PC-3 (cell line): ENCODE data around the genes TMCO2, SMAP2 and RIMS3.

DNA sequence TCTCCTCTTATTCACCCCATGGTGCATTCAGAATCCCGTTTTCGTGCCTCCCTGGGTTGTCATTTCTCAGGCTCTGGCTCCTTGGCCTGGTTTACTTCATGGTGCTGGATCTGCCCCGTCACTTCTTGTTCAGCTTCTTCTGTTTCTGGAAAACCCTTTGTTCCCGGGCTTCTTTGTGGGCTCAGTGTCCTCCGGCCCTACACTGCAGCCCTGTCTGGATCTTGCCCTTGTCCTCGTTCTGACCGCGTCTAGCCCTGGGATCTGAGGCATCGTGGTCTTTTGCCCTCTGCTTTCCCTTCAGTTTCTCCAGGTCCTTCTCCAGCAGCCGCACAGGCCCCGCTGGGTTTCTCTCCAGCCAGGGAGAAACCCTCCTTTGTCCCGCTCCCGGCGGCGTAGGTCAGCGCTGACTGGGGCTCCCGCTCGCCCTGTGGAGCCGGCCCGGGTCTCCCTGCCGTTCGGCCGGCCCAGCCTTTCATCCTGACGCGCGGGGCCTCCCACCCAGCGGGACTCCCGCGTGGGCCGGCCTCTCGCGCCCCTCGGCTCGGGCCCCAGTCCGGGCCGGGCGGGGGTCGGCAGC lies 78.6 kb downstream of the NDUFS5 start:
- RAMPAGE, long total RNA, result no peak

DNA sequence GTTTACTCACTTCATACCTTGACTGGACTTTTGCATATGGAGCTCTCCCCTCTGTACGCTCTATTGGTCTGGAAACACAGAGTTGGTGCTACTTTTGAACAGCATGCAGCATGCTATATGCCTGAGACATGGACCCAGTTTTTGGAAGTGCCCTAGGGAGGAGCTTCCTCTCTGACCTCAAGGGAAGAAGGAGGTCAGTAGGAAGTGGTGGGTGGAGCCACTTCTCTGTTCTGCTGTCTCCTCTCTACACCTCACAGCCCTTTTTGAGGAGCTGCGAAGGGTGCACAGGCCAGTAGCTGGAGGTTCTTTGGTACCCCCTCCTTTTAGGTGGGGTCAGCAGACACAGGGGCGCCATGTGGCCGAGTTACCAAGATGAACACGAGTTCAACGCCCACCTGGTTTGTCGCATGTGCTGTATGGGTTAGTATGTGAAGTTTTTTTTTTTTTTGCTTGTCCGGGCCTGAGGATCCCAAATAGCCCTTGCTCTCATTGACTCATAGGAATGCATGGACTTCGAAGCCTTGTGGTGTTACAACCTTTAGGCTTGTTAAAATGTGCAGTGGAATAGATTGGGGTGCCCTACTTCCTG lies 10.6 kb downstream of the MACF1 start:
- RAMPAGE, long total RNA, result no peak

GRCh38 chr1:39215599-39216020 lies 11.1 kb downstream of the MACF1 start:
- RAMPAGE, long total RNA, result no peak

GRCh38 chr1:39224082-39224539 lies 19.6 kb downstream of the MACF1 start:
- RAMPAGE, long total RNA, result no peak

GRCh38 chr1:39230290-39231447 lies 26.2 kb downstream of the MACF1 start:
- RAMPAGE, long total RNA, result no peak

- RAMPAGE, long total RNA, result no peak
Observed at GRCh38 chr1:39333473-39334223, 129.2 kb downstream of the MACF1 start.

- RAMPAGE, long total RNA, result no peak
Observed at GRCh38 chr1:39387292-39387811, 104.1 kb upstream of the BMP8A start.

DNA sequence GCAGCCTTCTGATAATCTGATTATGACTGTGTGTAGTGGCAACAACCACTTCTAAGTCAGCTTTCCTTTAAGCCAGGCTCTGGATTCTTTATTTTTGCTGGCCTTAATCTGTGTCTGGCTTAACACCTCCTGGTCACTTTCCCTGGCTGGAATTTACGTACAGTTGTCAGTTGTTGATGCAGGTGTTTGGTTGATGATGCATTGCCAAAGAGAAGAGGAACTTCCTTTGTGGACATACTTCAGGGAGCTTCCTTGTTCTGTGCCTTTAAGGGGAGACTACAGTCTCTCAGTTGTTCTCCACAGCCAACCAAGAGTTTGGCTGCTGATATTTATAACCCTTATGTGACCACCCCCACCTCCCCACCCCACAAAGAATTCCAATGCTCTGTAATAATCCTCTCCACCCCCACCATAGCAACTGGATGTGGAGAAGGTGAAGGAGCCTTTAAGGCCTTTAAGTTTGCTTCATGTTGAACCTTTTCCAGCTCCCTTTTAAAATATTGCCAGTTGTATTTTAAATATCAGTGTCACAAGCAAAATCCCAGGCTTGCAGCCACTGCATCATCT lies 96.0 kb upstream of the BMP8A start:
- RAMPAGE, long total RNA, result no peak

DNA sequence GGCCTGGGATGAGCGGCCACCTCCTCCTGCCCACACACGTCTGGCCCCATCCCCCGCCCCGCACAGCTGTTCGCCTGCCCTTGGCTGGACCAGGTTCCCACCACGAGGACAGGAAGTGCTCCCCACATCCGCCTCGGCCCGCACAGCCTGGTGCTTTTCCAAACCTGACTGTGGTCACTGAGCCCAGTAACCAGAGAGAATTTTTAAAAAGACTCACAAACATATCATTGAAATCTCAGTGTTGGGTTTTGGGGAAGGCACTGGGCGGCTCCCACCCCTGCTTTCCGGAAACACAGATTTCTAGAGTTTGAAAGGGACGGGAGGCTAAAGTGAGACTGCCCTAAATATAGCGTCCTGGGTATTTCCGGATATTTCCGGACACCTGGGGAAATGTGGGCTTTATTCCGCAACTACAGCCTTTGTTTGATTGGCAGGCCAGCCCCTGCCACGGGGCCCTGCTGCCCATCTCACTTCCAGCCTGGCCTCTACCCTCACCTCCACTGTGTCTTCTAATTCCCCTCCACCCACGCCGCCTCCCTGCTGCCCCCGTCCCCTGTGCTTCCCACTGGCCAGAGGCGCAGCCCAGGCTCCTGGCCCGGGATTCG lies 18.2 kb downstream of the BMP8A start:
- RAMPAGE, long total RNA, result no peak

DNA sequence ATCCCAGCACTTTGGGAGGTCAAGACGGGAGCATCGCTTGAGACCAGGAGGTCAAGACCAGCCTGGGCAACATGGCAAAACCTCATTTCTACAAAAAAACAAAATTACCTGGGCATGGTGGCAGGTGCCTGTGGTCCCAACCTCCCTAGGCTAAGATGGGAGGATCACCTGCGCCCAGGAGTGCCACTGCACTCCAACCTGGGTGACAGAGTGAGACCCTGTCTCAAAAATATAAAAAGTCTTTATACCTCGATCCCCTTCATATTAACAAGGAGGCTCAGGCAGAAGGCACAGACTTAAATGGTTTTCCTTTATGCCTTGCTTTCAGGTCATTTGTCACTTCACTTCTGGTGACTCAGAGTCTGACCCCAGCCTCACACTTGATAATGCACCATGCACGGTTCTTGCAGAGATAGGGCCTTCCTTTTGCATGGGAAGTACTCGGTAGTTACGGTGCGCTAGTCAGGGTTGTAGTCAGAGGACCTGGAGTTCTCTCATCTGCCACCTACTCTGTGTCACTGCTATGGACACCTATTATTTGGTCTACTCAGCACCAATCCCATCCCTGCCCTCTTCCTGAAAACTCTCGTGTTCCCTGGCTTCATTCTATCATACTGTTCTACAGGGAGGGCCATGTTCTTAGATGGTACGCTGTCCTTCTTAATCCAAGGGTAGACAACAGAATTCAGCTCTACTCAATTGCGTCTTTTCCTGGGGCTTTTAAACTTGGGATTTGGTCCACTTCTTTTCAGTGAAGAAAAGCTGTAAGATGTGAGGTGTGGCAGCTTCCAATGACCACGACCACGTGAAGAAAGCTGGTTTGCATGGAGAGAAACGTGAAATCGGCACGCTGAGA lies 43.7 kb upstream of the BMP8B start:
- RAMPAGE, long total RNA, result no peak

DNA sequence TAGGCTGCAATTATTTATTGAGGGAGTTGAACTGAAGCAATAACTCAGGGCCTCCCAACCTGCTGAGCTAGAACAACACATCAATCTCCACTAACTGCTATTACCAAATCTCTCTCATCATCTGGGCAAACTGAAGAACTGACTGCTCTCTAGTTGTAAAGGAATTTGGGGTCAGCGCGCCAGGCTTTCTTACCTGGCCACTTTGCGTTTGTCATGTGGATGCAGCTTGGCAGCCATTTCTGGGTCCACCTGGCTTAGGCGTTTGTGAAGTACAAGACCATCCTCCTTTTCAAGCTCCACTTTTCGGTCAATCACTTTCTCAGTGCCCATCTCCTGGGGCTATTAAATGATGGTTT lies 30.8 kb downstream of the TRIT1 start:
- RAMPAGE, long total RNA, result no peak

- RAMPAGE, long total RNA, result no peak
Observed at GRCh38 chr1:39895165-39895572, 6.5 kb downstream of the MYCL start.

DNA sequence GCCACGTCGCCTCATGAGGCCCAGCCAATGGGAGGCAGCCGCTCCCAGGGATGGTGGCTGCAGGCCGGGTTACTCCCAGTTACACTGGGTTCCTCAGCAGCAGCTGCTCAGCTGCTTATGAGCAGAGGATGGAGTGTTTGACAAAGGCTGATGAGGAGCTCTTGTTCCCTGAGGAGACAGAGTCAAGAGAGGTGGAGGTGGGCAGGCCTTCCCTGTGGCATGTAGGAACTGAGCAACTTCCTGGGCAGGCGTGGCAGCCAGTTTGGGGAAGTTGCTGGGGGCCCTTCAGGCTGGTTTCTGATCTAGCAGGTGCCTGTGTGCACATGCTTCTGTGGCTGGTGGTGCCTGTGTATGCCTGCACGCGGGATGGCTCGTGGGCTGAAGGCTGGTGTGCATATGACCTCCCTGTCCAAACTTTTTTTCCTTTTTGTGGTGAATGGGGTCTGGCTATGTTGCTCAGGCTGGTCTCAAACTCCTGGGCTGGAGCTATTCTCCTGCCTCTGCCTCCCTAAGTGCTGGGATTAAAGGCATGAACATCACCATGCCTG lies 5.7 kb downstream of the MFSD2A start:
- RAMPAGE, long total RNA, result no peak

GRCh38 chr1:40036593-40037098 lies 3.9 kb upstream of the CAP1 start:
- RAMPAGE, long total RNA, result no peak

- RAMPAGE, long total RNA, result no peak
Observed at GRCh38 chr1:40247601-40248184, at the start of gene TMCO2. TMCO2 (plus strand) TSS chr1:40247937.

GRCh38 chr1:40312332-40312863 lies 4.7 kb downstream of the COL9A2 start:
- RAMPAGE, long total RNA, result no peak

GRCh38 chr1:40339436-40339686 lies 22.3 kb upstream of the COL9A2 start:
- RAMPAGE, long total RNA, result no peak

GRCh38 chr1:40373151-40374189 lies at the start of gene SMAP2:
SMAP2 (plus strand) TSS chr1:40373727.
- RAMPAGE, long total RNA, result start-site peak on the plus strand at chr1:40373706-40374172, 32 and 19 reads in 2 replicates

DNA sequence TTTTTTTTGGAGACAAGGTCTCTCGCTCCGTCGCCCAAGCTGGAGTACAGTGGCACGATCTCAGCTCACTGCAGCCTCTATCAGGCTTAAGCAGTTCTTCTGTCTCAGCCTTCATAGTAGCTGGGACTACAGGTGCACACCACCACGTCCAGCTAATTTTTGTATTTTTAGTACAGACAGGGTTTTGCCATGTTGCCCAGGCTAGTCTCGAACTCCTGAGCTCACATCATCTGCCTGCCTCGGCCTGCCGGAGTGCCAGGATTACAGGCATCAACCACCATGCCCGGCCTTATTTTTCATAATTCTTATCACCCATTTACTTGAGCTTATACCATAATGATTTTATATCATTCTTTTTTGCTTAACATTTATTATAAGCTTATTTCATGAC lies 13.3 kb downstream of the SMAP2 start:
- RAMPAGE, long total RNA, result no peak

DNA sequence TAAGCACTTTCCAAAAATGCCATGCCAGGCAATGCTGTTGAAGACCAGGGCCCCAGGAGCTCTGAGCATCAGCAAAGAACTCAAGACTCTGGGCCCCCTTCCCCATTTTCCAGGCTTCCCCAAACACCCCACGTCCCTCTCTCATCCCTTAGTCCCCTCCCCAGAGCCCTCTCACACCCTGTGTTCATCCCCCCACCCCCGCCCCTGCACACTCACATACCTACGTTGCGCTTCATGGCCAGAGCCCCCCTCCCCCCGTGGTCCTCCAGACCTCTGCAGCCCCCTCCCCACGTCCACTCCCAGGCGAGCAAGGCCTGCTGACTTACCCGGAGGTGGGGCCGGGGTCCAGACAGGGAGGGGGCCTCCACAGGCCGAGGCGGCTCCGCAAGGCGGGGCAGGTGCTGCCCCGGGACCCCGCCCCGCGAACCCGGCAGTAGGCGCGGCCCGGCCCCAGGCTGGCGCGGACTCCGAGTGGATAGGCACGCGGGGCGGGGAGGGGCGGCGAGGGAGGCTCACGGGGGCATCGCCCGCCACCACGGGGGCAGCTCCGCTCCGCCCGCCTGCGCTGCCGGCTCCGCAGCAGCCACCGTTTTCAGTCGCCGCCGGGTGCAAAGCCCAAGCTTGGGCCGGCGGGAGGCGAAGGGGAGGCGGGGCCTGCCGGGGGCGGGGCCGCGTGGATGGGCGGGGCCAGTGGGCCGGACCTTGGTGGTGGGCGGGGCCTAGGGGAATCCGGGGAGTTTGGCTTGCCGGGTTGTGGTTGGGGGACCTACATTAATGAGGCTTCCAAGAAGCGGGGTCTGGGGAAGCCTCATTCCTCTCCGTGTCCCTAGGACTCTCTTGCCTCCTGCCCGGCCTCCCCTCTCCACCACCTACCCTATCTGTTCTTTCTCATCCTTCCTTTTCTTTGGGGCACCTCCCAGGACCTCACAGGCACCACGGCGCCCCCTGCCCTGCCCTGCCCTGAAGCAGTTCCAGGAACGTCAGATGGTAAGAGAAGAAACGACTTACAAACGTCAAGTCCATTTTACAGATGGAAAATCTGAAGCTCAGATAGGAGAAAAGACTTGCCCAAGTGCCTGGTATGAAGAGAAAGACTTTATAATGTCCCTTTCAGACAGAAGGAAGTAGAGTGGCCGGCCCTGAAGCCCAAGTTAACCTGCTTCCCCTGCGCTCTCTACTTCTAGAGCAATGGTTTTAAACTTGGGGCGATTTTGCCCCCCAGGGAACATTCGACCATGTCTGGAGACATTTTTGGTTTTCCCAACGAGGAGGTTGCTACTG lies at the start of gene RIMS3:
RIMS3 (minus strand) TSS at position 615 of the 1,281 bp plus-strand sequence.
- RAMPAGE, long total RNA, result no peak